Epithelial cell of alveolus of lung (primary cell): ENCODE data around the genes TMEM238, CCDC106, NLRP5 and ZNF444.

DNA sequence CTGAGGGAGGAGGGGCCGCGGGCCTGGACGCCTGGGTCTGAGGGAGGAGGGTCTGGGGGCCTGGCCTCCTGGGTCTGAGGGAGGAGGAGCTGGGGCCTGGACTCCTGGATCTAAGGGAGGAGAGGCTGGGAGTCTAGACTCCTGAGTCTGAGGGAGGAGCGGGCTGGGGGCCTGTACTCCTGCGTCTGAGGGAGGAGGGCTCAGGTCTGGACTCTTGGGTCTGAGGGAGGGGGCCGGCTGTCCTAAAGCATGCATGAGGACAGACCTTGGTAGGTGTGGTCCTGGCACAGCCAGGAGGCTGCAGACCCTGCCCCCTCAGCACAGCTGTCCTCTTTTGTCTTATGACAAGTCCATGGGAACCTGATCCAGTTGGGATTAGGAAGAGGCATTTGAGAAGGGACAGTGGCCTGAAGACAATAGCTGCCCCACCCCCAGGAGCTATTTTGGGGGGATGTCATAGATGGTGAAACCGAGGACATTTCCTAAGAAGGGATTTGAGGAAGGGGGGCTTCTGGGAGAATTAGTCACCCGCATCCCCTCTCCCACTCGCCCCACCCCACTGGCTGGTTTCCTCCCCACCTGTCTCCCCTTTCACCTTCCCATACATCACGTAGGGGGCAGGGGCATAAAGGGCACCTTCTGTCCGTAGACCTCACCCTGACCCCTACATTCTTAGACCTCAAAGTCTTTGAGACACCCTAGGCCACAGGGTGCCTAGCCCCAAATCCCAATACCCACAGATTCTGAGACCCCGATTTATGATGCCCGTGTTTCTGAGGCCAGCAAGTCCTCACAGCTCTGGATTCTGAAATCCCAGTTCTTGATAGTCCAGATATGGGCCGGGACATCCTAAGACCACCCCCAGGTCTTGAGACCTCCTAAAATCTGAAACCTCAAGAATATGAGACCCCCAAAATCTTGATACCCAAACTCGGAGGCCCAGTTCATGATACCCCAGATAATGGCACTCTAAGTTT lies 984 bp downstream of the TNNT1 start:
- RAMPAGE, long total RNA: no peak
- RRBS: no CpG with 5 or more reads among the region's 15 CpGs

DNA sequence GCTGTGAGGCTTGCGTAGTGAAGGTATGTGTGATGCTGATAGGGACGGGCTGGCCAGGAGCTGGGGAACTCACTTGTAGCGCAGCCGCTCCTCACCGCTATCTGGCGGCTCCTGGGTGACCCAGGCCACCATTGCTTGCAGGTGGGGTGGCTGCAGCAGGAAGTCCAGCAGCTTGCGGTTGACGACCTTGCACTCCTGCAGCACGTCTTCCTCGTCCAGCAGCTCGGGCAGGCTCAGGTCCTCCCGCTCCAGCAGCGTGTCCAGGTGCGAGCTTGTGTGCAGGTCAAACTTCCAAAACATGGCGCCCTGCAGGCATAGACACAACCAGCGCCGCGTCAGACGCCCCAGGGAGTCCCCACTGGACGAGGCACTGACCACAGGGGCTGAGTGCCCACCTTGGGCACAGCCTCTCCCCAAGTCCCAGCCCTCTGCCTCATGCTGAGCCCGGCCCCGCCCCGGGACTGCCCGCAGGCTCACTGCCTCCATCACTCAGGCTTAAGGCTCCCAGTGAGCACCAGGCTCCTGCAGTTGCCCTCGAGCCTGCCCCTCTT lies 11.9 kb downstream of the PPP6R1 start:
- RAMPAGE, long total RNA: no peak
- RRBS: no CpG with 5 or more reads among the region's 25 CpGs

DNA sequence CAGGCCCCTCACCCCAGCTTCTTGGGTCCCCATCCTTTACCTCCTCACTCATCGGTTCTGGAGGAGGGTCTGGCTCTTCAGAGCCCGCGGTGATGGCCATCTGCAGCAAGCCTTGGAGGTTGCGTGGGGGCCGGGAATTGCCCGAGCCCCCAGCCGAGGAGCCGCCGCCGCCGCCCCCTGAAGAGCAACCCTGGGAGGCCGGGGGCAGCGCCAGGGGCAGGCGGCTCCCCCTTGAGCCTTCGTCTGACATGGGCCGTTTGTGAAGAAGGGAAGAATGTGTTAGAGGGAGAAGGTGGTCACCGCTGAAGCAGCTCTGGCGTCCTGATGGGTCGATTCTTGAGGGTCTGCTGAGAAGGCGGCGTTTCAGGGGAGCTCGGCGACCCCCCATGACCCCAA lies 553 bp downstream of the HSPBP1 start:
- RAMPAGE, long total RNA: no peak
- RRBS: 2% methylated on average over 8 of the region's 23 CpGs

DNA sequence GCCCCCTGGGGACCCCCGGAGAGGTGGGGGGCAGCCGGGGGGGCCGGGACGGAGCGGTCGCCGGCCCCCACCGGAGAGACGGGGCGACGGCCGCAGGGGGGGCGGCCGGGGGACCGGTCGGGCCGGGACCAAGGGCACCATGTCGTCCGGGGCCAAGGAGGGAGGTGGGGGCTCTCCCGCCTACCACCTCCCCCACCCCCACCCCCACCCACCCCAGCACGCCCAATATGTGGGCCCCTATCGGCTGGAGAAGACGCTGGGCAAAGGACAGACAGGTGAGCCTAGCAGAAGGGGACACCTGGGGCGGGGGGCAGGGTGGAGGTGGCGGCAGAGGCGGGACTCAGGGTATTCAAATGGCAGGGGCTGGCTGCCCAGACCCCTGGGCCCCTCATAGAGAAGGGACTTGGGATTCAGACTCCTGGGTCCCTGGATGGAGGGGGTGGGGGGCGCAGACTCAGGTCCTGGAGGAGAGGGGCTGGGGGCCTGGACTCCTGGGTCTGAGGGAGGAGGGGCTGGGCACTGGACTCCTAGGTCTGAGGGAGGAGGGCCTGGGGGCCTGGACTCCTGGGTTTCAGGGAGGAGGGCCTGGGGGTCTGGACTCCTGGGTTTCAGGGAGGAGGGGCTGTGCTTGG lies 623 bp downstream of the BRSK1 start:
- RAMPAGE, long total RNA: no peak
- RRBS: 0% methylated on average over 1 of the region's 27 CpGs

GRCh38 chr19:55300671-55301548 lies 17.1 kb downstream of the BRSK1 start:
- RAMPAGE, long total RNA: no peak
- RRBS: no CpG with 5 or more reads among the region's 22 CpGs

- RAMPAGE, long total RNA: no peak
- RRBS: 1% methylated on average over 14 of the region's 63 CpGs
Measured at GRCh38 chr19:55353666-55354505, 633 bp downstream of the COX6B2 start.

- RAMPAGE, long total RNA: no peak
- RRBS: 3% methylated on average over 47 of the region's 134 CpGs
Measured at GRCh38 chr19:55383380-55384505, at the start of gene TMEM238. Gene TMEM238 (minus strand): TSS chr19:55384292.

- RAMPAGE, long total RNA: no peak
- RRBS: no CpG with 5 or more reads among the region's 9 CpGs
Measured at GRCh38 chr19:55388162-55388679, 2.5 kb downstream of the RPL28 start.

- RAMPAGE, long total RNA: no peak
- RRBS: no CpG with 5 or more reads among the region's 30 CpGs
Measured at GRCh38 chr19:55577490-55578159, 3.0 kb downstream of the ZNF579 start.

DNA sequence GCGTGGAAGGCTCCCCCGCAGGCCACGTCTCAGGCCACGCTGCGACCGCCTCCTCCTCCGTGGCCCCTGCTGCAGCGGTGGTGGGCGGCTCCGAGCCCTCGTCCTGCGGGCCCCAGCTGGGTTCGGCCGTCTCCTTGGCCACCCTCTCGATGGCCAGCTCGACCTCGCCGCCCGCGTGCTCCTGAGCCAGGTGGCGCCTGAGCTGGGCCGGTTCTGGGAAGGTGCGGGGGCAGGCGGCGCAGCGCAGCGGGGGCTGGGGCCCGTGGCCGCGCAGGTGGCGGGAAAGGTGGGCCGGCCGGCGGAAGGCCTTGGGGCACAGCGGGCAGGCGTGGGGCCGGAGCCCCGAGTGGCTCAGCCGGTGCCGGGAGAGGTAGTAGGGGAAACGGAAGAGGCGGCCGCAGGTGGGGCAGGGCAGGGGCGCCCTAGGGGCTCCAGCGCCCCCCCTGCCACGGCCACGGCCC lies 1.5 kb downstream of the ZNF579 start:
- RAMPAGE, long total RNA: no peak
- RRBS: 73% methylated on average over 5 of the region's 47 CpGs

DNA sequence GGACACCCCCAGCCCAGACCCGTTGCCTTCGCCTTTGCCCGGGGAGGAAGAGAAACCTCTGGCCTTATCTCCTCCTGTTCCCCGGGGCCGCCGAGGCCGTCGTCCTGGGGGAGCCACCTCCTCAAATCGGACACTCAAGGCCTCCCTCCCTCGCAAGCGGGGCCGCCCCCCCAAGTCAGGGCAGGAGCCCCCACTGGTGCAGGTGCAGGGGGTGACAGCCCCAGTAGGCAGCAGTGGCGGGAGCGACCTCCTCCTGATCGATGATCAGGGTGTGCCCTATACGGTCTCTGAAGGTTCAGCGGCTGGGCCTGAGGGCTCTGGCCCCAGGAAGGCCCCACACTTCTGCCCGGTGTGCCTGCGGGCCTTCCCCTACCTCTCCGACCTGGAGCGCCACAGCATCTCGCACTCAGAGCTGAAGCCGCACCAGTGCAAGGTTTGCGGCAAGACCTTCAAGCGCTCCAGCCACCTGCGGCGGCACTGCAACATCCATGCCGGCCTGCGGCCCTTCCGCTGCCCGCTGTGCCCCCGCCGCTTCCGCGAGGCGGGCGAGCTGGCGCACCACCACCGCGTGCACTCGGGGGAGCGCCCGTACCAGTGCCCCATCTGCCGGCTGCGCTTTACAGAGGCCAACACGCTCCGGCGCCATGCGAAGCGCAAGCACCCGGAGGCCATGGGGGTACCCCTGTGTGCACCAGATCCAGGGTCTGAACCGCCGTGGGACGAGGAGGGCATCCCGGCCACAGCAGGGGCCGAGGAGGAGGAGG lies 2.2 kb downstream of the ZNF524 start:
- RAMPAGE, long total RNA: no peak
- RRBS: 50% methylated on average over 10 of the region's 56 CpGs

- RAMPAGE, long total RNA: no peak
- RRBS: no CpG with 5 or more reads among the region's 17 CpGs
Measured at GRCh38 chr19:55637068-55637691, 3.6 kb upstream of the ZNF580 start.

DNA sequence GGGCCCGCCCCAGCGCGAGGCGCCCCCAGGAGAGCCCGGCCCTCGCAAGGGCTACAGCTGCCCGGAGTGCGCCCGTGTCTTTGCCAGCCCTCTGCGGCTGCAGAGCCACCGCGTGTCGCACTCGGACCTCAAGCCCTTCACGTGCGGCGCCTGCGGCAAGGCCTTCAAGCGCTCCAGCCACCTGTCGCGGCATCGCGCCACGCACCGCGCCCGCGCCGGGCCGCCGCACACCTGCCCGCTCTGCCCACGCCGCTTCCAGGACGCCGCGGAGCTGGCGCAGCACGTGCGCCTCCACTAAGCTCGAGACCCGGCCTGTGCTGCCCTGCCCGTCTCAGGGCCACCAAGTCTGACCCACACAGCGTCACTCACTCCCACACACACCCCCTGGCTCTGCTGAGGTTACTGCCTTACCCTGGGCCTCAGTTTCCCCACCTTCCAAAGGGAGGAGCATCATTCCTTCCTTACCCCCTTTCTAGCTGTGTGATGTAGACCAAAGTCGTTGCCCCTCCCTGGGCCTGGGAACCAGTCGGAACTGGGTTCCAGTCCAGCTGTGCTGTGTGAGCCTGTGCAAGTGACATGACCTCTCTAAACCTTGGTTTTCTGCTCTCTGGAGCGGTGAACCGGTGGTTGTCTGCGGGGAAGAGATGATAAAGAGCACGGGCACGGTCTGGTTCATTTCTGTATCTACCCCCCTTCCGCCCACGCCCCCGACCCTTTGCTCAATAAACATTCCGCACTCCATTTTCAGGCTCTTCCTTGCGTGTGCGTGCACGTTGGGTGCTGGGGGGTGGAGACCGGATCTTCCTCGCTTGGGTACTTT lies 509 bp upstream of the ZNF581 start:
- RAMPAGE, long total RNA: no peak
- RRBS: 5% methylated on average over 16 of the region's 60 CpGs

DNA sequence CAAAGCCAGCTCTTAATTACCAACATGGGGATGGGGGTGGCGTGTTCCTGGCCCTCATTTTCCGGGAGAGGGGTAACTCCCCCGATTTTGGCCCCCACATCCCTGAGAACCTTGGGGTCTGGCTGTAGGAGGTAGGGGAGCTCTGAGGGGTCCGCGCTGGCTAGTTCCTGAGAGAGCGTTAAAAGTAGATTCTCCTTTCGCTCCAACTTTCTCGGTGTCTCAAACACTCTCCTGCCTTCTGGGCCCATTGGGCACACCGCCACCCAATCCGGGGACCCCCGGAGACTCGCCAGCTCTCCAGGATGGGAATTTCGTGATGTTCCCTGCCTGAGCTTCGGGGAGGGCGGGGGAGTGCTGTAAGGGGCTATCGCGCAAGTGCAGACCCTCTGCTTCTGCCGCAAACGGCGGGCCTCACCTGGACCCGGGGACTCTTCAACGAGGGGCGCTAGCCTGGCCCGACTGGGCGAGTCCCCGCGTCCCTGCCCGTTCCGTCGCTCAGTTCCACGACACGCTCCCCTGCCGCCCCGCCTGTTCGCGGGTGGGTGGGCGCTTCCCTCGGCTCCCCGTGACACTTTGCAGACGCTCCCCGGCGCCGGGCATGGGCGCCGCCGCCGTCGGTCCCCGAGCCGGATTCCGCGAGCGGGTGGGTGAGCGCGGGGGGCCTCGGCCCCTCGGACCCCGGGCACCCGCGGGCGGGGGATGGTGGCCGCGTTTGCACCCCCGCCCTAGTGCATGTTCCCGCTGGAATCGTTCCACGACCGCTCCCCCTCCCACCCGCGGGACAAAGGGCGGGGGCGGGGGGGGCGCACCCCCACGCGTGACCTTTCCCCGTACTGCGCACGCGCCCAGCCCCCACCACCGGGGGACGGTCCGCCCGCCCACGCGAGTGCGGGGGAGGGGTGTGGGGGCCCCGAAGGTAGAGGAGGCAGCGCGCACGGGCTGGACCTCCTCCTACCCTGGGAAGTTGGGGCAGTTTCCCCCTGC lies at the start of gene CCDC106:
CCDC106 (plus strand) TSS at position 578 of the 984 bp plus-strand sequence.
- RAMPAGE, long total RNA: start-site peak on the plus strand centred at position 603 of the sequence, 29 bp wide, 103 and 113 reads in 2 replicates
- RRBS: under 1% methylated on average over 9 of the region's 90 CpGs

DNA sequence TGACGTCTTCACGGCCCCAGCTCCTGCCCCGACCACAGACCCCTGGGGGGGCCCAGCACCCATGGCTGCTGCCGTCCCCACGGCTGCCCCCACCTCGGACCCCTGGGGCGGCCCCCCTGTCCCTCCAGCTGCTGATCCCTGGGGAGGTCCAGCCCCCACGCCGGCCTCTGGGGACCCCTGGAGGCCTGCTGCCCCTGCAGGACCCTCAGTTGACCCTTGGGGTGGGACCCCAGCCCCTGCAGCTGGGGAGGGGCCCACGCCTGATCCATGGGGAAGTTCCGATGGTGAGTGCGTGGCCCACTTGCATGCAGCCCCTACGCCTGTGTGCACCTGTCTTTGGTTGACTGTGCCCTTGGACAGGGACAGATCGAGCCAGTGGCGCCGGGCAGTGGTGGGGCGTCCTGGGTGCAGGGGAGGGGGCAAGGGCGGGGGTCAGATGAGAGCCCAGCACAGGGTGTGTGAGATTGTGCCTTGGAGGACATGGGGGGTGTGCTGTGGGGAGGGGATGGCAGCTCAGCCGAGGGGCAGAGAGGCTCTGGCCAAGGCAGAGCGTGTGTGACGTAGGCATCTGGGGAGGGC lies 16.8 kb downstream of the EPN1 start:
- RAMPAGE, long total RNA: no peak
- RRBS: no CpG with 5 or more reads among the region's 21 CpGs

DNA sequence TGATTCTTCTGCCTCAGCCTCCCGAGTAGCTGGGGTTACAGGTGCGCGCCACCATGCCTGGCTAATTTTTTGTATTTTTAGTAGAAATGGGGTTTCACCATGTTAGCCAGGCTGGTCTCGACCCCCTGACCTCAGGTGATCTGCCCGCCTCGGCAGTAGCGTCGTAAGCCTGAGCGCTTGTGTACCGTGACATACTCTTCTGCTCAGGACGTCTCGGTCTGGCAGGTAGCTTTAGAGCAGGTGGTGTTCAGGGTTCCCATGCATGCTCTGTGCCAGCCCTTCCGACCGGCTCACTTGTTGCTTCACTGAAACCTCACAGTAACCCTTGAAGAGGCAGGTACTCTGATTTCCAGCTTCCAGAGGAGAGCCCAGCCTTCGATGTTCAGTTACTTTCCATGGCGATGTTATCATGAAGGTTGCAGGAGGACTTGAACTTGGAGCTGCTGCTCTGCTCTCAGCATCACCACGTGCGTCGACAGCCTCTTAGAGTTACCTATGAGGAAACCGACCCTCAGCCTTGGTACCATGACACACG lies at the start of gene NLRP5:
NLRP5 (plus strand) TSS at position 410 of the 535 bp plus-strand sequence.
- RAMPAGE, long total RNA: no peak
- RRBS: no CpG with 5 or more reads among the region's 21 CpGs

GRCh38 chr19:56106233-56106881 lies 14.7 kb downstream of the ZNF787 start:
- RAMPAGE, long total RNA: no peak
- RRBS: 78% methylated on average over 4 of the region's 37 CpGs

GRCh38 chr19:56111456-56111999 lies 9.6 kb downstream of the ZNF787 start:
- RAMPAGE, long total RNA: no peak
- RRBS: no CpG with 5 or more reads among the region's 19 CpGs

DNA sequence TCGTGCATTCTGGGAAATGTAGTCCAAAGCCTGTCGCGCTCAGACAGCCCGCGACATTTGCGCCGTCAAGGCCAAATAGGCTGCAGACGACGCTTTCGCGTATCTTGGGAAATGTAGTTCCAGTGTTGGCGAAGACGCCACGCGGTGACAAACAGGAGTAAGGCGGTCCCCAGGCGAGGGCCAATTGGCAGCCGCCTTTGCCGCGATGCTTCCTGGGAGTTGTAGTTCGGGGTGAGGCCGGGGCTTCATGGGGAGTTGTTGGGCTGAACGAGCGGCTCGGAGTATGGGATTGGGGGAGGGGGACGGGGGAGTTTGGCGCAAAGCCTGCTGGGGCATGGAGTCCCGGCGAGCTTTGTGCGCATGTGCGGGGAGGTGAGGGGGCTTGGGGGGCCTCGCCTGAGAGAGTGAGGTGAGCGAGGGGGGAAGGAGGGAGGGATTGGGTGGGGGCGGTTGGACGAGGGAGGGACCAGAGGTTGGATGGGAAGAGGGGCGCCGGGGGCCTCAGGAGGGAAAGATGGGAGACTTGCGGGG lies at the start of gene ZNF444:
ZNF444 (plus strand) TSS at position 339 of the 531 bp plus-strand sequence.
- RAMPAGE, long total RNA: no peak
- RRBS: 0% methylated on average over 5 of the region's 38 CpGs

GRCh38 chr19:56141480-56142056 lies 481 bp downstream of the ZNF444 start:
- RAMPAGE, long total RNA: no peak
- RRBS: no CpG with 5 or more reads among the region's 25 CpGs